Ureter (tissue), 1 donor: ENCODE measurements around the gene GALNT1.

- PRO-cap = no peak
Measured at GRCh38 chr18:31680919-31681242, 3.5 kb downstream of the B4GALT6 start.

GRCh38 chr18:31684061-31684452, 324 bp downstream of the B4GALT6 start:
- PRO-cap = no peak

- PRO-cap = no peak
Measured at GRCh38 chr18:32208076-32208425, 18.2 kb downstream of the MEP1B start.

DNA sequence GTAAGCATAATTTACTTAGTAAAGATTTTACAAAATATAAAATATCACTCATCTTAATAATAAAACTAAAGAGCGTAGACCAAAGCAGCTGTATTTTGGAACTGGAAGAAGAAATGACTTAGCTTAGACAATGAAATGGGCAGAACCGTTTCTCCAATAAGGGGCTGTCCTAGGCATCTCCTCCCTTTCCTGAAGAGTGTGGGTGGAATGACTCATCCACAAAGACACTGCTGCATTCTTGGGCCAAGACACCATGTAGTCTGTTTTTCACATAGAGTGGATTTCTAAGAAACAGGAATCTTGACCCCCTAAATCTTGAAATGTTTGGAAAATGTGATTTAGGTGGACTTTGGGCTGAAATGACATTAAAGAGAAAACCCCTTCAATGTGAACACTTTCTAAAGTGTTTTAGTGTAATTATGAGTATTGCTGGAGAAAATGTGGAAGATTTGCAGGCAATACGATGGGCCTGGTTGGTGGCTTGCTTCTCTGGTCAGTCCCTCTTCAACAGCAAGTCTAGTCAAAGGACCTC, 119.0 kb downstream of the MEP1B start:
- PRO-cap = no peak

DNA sequence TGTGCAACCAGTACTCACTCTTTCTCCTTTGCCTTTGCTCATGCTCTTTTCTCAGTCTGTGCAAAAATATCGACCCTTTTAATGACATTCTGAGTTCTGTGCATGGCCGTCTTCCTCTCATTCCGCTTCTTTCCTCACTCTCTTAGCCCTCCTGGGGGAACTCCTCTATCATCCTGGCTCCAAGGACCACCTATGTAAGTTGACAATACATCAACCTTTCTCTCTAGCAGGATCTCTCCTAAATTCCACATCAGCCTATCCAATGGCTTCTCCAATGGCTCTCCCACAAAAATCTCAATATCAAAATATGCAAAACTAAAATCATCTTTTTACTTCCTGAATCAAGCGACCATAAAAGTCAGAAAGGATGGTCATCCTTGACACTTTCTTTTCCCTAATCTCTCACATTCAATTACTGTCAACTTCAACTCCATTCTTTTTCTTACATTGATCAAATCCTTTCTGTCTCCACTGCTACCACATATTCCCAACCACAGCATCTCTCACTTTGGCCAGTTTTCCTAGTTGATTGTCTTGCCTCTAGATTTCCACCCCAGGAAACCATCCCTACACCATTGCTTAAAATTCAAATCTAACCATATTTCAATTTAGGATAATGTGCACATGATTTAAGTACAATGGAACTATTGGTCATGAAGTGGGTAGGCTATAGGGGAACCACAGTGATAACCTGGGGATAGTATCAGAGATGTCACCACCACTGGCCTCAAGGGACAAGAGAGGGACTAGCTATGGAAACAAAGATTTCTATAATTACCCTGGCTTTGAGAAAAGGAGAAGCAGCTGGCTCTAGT, 131.7 kb downstream of the MEP1B start:
- PRO-cap = no peak

DNA sequence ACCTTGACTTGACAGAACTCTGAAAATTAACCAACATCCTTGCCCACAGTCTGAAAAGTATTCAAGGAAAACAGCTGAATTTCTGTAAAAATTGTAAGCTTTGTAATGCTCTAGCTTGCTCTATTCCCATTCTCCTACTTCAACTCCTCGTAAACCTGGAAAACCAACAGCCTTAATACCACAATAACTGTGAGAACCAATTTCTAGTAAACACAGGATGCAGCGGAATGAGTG, 241.1 kb upstream of the KLHL14 start:
- PRO-cap = no peak

- PRO-cap = no peak
Measured at GRCh38 chr18:34494387-34494718, 215.7 kb upstream of the DTNA start.

DNA sequence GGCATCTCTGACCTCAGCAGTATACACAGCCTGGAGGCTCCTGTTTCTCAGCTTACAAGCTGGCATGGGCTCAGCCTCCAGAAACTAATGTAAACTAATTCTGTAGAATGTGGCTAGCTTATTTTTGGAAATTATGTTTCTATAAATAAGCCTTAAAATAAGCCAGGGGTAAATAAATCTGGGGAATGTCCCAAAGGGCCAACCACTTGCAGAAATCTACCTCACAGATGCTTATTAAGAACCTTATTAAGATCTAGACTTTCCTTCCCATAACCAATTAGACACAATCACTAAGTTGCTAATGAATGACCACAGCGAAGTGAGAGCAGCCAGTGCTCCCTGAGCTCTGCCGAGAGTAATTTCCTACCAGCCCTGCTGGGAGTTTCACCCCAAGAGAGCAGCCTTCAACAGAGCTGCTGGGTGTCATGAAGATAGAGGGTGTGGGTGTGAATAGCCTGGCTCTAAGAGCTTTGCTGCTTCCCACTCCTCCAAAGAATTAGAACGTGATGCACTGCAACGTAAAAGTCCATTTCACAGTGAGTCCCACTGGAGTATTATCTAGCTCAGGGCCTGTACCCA, 112.0 kb downstream of the DTNA start:
- PRO-cap = no peak

DNA sequence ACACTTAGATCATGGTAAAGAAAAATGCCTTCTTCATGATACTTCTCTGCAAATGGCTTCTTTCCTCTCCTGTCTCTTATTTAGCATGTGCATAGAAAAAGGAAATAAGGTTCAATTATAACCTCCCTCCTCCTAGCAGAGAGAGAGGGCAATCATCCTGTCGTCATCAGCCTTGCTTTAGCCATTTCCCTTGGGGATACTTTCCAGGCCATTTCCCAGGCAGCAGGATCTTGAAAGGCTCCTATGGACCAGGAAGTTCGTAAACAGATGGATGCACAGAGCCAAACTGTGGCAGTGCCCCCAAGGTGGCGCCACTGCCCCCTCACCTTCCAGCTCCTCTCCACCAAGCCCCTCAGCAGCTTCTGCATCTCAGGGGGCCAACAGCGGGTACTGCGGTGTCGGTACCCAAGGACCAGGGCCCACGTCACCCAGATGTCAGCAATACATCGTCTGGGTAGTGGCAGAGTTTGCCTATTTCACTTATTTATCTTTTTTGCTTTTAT, 157.4 kb downstream of the DTNA start:
- PRO-cap = no peak

GRCh38 chr18:34976766-34977213, 64.4 kb upstream of the MAPRE2 start:
- PRO-cap = bidirectional peak, plus-strand start at chr18:34977055, minus-strand start at chr18:34976908

- PRO-cap = no peak
Measured at GRCh38 chr18:35083223-35083813, 42.1 kb downstream of the MAPRE2 start.

- PRO-cap = no peak
Measured at GRCh38 chr18:35136057-35136750, 95.0 kb downstream of the MAPRE2 start.

DNA sequence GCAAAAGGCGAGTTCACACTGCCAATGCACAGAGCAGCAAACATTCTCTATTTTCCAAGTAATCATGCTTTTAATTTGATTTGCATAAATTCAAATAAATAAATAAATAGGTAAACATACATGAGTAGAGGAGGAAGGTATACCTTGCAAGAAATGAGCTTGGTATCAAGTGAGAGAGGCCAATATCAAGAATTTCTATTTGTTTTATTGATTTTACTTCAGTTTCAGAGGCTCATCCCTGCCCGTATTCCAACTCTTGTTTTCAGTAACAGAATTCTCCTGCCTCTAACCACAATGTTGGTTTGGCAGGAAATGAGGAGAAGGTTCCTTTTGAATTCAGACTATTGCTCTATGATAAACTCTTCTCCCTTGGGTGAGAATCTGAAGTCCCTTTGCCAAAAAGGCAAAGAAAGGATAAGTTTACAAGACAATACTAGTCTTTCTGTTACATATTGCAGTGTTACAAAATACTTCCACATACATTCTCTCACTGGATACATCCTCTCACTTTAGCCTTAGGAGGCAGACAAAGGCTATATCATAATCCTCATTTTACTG, 68.3 kb upstream of the ZNF397 start:
- PRO-cap = no peak

- PRO-cap = no peak
Measured at GRCh38 chr18:35355073-35355568, 10.9 kb upstream of the ZNF24 start.

DNA sequence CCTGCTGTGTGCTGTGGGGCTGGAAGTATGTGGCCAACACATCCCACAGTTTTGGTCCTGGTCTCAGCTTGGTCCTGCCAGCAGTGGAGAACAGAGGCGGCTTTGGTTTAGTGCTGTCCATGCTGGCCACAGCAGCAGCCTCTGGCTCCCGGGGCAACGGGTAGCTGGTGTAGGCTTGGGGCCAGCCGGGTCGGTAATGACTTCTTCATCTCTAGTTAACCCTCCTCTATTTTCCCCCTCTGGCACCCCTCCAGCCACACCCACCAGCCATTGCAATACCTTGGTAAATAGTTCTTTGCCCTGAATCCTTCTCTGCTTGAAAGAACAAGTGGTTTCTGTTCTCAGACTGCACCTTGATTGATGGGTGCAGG, 31.7 kb upstream of the ZNF396 start:
- PRO-cap = no peak

DNA sequence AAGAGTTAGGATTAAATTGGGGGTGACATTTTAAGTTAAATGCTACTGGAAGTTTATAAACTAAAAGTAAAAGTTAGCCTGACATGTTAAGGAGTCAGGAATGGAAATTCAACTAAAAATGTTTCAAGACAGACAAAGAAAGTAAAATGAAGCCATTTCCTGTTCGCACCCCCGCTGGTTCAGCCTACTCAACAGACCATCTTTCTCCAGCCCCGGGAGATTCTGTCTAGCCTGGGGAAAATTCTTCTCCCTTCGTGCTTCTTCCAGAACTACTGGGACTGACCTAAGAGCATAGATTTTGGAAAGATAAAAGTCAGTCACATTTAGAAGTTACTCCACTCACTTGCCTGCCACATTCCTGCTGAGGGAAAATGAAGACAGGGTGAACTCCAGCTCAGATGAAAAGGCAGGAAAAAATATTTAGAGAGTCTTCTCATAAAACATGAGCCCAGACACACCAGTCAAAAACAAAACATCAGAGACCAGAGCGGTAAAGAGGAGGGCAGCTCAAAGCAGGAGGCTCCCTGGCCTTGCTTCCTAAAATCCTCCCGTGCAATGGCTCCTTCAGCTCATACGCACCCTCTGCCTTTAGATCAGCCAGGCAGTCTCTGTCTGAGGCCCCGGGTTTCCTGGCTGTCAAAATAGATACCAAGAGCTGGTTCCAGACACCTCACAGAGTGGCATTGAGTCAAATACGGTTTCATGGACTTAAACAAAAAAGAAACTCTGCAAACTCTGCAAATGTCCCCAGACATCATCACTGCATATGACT, 18.1 kb upstream of the INO80C start:
- PRO-cap = no peak

DNA sequence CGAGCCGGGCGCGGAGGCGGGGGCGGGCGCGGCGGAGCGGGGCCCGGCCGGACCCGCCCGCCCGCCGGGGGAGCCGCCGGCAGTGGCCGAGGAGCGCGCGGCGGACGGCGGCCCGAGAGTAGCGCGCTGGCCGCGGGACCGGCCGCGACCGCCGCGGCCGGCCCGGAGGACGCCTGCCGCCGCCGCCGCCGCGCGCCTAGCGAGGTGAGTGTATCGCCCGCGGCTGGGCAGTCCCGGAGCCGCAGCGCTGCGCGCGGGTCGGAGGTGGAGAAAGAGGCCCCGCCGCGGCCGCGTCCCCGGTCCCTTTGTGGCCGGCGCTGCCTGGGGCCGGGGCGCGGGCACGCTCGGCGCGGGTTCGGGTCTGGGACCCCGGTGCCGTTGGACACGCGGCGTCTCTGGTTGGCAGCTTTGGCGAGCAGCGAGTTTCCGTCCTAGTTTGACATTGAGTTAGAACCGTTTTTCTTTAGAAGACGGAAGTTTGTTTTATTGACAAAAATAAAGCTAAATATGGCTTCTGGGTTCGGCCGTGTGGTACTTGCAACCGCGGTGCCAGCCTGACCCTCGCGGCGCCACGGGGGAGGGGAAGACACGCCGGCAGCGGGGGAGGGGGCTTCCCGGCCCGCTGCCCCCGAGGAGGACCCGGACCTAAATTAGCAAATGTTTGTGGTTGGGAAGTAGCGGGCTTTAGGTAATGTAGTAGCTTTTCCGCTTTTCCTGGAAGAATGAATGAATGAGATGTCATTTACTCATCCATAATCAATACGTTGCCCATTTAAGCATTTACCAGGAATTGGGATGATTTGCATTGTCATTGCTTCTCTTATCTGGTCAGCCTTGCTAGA, at the start of gene GALNT1:
Gene GALNT1 (plus strand): TSS at position 82 of the 842 bp plus-strand sequence.
- PRO-cap = bidirectional peak, plus-strand start at position 96 of the sequence, minus-strand start outside the sequence

GRCh38 chr18:35589037-35589307, 7.4 kb downstream of the GALNT1 start:
- PRO-cap = no peak

DNA sequence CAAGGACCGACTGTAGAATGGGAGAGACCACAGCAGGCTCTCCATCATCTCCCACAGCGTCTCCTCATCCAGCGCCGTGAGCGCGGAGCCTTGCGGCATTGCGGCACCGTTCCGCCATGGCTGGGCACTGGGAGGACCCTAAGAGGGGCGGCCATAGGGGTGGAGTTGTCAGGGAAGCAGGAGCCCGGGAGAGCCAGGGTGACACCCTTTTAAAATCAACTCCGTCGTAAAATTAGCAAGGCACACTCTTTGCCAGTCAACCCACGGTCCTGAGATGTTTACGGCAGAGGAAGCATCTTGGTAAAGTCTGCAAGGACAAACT, 1.6 kb downstream of the ELP2 start:
- PRO-cap = no peak

DNA sequence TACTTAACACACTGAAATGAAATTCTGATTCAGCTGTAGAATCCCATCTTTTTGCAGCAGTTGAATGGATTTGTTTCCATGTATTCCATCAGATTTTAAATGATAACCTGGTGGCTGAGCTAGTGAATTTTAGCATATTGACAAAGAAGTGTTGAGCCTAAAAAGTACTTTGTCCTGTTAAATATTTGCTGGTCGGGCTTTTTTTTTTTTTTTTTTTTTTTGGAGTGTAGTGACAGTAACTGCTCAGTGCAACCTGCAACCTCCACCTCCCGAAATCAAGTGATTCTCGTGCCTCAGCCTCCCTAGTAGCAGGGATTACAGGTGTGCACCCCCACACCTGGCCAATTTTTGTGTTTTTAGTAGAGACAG, 2.0 kb downstream of the ELP2 start:
- PRO-cap = no peak